ENCODE data around the gene NMT1.

- PRO-cap, result no peak
These were observed 153 bp upstream of the GJC1 start for GRCh38 chr17:44830341-44830539.

DNA sequence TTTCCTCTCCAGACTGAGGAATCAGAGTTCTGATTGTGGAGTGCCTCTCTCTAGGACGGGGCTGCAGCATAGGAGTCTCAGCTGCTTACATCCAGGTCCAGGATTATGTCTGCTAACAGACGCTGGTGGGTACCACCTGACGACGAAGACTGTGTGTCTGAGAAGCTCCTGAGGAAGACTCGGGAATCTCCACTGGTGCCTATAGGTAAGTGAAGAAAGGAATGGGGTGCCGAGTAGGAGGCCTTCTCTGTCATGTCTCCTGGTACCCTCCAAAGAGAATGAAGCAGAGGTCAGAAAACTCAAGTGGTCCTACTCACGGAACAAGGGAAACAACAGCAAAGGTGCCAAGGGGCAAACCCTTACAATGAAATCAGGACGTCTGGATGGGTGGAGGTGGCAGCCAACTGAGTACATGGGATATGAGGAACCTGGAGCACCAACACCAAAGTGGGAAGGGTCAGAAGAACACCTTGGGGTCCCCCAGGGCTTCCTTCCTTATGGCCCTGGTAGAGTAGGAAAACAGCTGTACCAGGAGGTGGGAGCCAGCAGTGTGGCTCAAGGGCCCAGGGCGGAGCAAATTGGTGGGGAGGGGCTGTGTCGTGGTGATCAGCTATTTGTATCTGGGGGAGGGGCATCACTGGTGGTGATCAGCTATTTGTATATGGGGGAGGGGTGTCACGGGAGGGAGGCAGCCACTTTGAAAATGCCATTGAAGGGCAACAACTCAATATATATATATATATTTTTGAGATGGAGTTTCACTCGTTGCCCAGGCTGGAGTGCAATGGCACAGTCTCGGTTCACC is 567 bp downstream of the HIGD1B start:
- PRO-cap, result no peak

DNA sequence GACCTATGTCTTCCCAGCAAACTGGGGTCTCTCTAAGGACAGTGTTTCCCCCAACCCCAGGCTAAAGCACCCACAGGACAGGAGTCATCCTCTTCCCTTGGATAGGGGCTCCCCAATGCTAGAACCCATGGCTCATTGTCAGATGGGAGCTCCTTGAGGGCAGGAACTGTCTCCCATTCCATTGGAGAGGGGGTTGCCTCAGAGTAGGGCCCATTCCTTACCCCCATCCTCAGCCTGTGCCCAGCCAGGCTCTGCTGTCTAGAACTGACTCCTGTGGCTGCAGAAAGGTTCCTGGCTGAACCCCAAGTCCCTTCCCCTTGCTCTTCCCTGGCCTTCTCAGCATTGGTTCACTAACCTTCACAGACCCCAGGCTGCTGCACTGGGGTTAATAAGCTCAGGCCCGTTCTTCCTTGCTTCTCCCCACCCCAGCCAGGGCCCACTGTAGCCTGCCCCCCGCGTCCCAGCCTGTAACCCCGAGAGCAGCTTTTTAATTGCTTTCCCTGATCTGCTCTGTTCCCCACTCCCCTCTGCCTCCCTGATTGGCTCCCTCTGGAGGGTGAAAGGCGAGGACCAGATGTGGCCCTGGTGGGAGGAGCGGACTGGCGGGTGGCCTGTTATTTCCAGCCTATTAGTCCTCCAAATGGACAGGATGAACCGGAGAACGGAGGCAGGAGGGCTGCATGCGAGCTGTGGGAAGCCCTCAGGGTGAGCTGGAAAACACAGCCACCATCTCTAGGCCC is 5.9 kb upstream of the GFAP start:
- PRO-cap, result no peak

DNA sequence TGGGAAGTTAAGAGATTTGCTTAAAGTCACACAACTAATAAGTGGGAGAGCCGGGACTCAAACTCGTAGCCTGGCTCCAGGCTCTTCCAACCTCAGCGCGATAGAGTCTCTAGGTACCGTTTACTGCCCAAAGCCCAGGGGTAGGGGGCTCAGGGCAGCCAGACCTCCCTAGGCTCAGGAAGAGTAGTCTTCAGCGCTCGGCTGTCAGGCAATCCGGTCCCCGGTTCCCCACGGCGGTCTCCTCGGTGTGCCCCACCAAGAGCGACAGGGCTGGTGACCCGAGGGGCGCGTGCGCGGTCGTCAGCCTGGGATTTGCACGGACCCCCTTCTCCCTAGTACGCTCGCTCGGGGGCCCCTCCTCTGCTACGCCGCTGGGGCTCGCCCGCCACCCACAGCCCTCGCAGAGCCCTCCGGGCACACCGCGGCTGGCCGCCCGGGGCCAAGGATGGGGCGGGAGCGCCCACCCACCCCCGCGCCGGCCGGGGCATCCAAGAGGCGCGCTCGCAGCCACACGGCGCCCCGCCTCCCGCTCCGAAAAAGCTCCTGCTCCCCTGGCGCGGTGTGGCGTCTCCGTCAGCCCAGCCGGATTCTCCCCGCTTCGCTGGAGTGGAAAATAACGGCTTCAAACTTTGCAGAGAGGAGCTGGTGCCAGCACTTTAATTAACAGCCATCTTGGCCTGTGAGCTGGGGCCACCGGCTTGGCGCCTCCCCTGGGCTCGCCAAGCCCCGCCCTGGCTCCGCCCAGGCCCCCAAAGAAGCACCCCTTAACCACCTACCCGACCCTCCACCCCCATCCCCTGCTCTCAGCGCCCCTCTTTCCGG is 2.1 kb upstream of the C1QL1 start:
- PRO-cap, result no peak

DNA sequence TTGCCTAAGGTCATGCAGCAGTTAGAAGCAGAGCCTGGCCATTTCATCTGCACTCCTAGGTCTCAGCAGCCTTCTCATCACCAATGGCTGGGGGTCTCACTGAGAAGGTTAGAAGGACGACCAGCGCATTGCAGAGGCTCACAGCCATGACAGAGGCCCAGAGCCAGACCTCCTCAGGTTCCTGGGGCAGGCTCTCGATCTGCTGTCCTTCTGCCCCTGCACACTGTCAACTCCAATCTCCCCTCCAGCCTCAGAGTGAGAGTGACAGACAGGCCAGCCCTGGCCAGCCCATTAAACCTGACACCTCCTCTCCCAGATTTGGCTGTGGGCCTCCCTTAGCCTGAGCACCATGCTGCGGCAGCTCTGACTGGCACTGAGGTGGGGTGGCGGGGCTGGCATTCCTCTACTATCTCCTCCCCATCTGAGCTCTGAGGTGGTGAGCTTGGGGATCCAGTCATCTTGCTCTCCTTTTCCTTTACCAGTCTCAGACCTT is 15.4 kb upstream of the C1QL1 start:
- PRO-cap, result no peak

DNA sequence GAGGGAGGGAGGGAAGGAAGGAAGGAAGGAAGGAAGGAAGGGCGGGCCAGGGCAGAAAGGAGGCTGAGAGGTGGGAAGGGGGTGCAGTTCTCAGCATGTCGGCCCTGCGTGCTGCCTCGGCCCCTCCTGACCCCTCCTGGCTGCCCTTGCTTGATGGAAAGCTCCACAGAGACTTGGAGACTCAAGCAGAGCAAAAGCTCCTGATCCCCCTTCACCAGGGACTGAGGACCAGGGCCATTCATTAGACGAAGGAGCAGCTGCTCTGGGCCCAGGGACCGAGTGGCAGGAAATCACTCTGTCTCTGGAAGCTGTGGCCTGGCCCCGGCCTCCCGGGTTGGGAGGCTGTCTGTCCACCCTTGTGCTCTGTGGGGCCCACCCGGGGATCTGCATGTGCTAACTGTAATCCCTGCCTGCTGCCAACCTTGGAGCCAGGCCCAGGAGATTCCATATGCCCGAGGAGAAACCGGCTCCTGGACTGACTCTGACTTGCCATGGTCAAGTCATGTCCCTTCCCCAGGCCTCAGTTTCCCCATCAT is 27.4 kb upstream of the C1QL1 start:
- PRO-cap, result no peak

DNA sequence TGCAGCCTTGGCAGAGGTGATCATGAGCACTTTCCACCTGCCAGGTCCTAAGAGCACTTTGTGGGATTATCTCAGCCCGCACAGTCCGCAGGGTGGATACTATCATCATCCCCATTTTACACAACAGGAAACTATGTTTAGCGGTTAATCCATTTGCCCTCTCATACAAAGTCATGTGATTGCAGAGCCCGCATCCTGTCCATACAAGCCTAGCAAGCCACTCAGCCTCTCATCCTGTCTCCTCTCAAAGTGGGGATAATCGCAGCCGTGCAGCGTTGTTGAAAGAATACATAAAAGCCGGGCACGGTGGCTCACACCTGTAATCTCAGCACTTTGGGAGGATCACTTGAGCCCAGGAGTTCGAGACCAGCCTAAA is 847 bp upstream of the DCAKD start:
- PRO-cap, result no peak

DNA sequence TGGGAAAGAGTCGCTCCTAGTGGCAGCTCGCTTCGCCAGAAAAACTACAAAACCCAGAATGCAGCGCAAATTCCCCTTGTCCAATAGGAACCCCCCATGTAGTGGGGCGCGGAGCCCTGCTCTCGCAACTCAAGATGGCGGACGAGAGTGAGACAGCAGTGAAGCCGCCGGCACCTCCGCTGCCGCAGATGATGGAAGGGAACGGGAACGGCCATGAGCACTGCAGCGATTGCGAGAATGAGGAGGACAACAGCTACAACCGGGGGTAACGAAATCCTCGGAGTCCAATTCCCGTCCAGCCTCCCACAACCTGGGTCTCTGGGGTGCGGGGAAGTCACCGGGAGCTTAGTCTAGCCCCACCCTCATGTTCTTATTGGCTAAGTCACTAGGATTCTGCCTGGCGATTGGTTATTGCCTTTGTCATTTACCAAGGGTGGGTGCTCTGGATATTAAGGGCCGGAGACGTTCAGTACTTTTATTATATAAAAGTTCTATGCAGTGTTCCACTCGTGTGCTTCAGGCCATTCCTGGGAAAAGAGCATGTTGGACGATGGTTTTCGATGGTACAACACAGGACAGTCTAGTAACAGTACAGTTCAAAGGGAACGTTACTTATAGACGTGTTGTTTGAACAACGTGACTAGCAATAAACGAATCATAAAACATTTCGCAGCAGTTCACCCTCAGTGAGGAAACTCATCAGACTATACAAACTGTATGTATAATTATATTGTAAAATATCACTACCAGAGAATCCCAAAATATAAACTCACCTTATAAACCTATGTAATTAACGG is at the start of gene NMT1:
Gene NMT1 (plus strand): TSS at position 122 of the 797 bp plus-strand sequence.
- PRO-cap, result bidirectional peak, plus-strand start at position 139 of the sequence, minus-strand start outside the sequence

- PRO-cap, result unidirectional peak, plus-strand start at chr17:45106329
These were observed 26.2 kb downstream of the PLCD3 start for GRCh38 chr17:45106257-45106456.

DNA sequence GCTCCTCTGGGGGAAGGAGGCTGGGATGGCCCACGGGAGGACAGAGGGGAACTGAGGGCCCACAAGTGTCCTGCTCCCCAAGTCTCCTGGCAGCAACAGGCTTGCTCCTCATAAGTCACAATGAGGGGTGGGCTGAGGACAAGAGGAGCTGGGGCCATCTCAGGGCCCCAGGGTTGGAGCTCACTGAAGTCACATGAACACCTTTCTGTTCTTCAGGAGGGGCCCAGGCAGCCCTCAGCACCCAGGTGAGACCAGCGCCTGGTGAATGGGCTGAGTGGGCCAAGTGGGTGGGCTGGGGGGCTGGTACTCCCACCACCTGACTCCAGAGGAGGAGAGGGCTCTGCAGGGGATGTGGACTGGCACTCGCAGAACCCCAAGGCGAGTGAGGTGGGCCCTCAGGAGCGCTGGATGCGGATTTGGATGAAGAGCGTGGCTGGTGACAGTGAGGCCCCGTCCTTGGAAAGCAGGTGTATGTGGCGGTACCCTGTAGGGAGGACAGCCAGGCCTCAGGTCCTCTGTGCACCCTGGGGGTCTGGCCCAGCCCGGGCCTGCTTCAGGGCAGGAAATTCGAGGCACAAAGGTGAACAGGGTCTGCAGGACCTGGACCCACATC is 20.0 kb downstream of the PLCD3 start:
- PRO-cap, result no peak

DNA sequence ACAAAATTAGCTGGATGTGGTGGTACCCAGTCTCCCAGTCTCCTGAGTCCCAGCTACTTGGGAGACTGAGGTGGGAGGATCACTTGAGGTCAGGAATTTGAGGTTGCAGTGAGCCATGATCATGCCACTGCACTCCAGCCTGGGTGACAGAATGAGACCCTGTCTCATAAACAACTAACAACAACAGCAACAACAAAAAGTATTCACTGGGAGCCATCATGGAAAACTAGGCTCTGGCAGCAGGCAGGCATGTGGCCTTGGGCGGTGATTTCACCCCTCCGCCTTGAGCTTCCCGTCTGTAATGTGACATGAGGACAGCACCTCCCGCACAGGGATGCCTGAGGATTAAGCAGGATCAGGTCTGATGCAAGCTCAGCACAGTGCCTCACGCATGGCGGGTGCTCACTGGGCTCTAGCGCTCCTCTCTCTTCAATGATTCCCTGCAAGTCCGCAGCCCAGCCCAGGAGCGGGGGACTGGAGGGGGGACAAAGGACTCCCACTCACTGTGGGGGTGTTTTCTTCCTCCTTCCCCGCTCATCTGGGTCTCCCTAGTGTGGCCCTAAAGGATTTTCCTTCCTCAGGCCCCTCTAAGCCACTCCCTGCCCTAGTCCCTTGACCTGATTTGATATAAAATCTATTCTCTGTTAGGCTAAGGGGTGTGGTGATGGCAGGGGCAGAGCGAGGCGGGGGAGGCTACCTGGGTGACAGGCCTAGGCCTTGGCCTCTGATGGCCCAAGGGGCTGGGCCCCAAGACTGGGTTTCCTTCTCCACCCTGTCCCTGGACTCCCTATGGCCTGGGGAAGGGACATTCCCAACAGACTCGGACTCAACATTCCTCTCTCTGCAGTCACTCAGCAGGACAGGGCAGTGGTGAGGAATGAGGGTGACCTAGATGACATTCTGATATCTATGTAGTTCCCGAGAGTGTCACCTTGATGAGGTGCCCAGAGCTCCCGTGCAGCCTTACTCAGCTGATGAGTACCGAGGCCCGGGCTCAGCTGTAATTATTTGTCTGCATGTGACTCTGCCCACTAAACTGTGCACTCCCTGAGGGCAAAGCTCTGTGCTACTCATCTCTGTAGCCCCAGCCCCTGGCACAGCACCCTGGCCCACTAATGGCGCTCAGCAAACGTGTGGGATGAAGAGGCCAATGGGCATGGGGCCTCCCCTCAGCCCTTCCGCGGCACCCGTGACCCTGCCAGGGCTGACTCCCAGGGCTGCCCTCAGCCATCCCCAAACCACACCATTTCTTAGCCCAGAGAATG is 2.6 kb downstream of the PLCD3 start:
- PRO-cap, result no peak

DNA sequence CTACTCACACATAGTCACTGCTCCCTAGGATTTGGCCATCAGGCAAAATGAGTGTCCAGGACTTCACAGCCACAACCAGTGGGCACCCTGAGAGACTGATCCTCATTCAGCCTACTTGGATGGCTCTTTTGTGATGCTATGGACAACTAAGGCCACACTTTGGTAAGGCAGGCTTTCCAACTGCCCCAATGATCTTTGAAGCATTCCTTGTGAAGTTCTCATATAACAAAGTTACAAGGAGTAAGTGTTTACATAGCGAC is 3.6 kb upstream of the HEXIM2 start:
- PRO-cap, result no peak

DNA sequence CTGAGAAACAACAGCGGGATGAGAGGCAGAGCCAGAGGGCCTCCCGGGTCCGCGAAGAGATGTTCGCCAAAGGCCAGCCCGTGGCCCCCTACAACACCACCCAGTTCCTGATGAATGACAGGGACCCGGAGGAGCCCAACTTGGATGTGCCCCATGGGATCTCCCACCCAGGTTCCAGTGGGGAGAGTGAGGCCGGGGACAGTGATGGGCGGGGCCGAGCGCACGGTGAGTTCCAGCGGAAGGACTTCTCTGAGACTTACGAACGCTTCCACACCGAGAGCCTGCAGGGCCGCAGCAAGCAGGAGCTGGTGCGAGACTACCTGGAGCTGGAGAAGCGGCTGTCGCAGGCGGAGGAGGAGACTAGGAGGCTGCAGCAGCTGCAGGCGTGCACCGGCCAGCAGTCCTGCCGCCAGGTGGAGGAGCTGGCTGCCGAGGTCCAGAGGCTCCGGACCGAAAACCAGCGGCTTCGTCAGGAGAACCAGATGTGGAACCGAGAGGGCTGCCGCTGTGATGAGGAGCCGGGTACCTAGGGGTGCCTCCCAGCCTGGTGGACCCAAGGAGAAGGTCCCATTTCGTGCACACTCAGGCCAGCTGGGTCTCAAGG is 7.7 kb downstream of the HEXIM2 start:
- PRO-cap, result no peak

DNA sequence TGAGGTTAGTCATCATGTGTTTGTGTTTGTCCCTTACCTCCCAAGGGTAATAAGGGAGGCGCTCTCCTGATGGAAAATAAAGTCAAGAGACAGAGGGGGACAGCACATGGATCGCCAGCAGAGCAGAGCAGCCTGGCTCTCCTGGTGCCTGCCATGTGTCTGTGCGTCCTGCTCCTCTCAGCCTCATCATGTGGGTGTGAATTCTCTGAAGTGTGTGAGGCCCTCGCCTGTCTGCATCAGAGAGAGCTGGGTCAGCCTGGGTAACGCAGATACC is 8.8 kb downstream of the HEXIM2 start:
- PRO-cap, result bidirectional peak, plus-strand start outside the sequence, minus-strand start at position 190 of the sequence

DNA sequence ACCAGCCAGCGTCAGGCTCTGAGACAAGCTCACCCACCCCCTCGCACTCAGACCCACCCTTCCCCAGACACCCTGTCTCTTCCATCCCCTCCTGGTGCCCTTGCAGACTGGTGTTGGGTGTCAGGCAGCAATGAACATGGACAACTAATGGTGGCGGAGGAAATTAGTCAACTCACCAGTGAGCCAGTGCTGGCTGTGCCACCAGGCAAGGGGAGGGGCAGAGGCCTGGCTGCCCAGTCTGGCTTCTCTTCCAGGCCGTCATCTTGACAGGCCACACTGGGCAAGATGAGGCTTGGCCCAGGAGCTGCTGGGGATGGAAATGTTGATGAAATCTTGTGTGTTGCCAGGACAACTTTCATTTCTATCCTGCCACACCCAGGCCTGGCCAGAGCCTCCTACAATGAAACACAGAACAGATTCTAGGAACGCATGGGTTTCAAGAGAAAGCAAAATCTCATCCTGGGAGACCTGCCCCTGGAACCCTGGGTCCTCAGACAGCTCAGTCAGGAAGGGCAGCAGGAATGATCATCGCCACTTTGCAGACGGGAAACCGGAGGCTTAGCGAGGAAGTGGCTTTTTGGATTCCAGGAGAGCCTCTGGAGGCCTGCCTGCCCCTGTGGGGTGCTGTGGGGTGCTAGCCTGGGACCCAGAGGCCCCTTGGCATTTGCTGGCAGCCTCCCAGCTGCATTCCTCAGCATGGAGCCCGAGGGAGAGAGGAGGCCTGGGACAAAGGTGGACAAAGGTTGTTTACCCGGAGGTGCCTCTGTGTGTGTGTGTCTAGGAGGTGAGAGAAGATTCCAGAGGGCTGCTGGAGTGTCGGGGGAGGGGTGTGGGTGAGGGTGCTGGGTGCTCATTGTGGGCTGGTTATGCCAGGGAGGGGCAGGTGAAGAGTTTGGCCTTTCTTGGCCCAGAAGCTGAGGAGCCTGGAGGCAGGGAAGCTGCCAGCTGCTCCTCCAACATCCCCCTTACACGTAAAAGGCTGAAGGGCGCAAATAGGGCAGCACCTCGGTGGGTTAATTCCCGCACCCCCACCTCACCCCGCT is 9.4 kb downstream of the HEXIM2 start:
- PRO-cap, result bidirectional peak, plus-strand start at position 201 of the sequence, minus-strand start outside the sequence; unidirectional peak, plus-strand start at position 917 of the sequence

DNA sequence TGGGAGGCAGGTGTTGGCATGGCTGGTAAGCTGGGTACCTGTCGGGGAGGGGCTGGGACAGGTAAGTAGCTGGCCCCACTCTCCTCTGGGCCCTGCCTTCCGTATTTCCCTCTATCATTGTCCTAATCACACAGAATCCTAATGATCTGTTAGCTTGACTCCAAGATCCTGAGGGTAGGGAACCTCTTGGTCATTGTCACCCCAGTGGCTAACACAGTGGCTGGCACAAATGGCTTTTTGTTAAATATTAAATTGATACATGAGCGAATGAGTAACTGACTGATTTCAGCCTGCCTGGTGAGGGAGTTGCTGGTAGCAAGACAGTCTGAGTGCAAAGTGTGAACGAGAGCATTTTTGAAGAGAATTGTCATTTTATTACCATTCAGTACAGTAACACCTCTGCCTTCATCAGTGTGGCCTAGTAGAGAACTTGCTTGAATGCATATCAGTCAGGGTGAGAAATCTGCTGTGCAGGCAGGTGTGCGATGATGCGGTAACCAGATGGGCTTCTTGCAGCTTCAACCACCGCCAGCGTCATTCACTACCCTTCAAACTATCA is 28.8 kb downstream of the HEXIM2 start:
- PRO-cap, result no peak

DNA sequence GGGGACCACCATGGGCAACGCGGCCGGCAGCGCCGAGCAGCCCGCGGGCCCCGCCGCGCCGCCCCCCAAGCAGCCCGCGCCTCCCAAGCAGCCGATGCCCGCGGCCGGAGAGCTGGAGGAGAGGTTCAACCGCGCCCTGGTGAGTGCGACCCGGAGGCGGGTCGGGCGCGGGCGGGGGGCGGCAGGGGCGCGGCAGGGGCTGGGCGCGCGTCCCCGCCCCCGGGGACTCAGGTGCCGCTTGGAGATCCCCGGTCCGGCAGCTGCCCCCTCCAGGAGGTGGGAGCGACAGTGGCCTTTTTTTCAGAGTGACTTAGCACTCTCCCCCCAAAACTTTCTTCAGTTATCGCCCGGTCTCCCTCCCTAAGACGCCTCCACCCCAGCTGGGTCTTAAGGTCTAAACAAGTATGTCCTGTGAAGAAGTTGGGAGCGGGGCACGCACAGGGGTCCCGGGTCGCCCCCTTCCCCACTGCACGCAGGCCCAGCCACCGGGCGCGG is 477 bp downstream of the FMNL1 start:
- PRO-cap, result no peak

DNA sequence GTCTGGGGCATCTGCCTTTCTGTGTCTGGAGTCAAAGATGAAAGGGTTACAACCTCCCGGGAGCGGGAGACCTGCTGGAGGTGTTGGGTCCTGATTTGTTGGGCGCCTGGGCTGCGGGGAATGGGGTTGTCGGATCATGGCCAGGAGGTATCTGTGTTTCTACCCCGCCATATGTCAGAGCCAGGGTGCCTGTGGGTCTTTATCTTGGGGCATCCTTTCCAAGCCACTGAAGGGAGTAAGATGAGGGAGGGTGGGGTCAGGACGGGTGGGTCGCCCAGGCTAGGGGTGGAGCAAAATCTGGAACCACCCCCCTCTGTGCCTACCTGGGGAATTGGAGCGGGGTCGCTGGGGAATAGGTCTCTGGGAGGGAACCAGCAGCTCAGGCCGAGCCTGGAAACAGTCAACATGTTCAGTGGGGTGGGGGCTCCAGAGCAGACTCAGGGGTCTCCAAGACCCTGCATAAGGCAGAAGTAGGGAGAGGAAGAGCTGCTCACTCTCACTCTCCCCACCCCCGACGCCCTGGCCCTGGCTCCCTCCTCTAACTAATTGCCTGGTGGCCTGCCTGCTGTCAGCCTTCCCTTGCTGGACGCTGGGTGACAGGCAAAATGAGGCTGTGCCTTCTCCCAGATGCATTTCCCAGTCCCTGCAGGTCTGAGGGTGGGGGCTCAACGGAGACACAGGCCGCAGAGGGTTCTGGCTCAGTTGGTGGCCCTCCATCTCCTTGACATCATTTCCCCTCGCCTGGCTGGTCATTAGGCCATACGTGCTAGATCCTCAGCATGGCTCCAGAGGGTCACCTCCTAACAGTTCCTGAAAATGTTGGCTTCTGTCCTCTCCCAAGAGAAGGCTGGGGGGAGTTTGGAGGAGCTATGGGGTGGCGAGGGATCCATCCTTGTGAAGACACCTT is 1.2 kb downstream of the FMNL1 start:
- PRO-cap, result unidirectional peak, minus-strand start at position 228 of the sequence

- PRO-cap, result no peak
These were observed 2.8 kb downstream of the FMNL1 start for GRCh38 chr17:45224414-45224950.

GRCh38 chr17:45226867-45227717 is 5.4 kb downstream of the FMNL1 start:
- PRO-cap, result no peak

Measured in pulmonary artery (tissue), 1 donor.